ENCODE results near the gene EDEM3.

- PRO-cap = no peak
These were observed 115.1 kb downstream of the LAMC2 start for GRCh38 chr1:183301195-183301627.

DNA sequence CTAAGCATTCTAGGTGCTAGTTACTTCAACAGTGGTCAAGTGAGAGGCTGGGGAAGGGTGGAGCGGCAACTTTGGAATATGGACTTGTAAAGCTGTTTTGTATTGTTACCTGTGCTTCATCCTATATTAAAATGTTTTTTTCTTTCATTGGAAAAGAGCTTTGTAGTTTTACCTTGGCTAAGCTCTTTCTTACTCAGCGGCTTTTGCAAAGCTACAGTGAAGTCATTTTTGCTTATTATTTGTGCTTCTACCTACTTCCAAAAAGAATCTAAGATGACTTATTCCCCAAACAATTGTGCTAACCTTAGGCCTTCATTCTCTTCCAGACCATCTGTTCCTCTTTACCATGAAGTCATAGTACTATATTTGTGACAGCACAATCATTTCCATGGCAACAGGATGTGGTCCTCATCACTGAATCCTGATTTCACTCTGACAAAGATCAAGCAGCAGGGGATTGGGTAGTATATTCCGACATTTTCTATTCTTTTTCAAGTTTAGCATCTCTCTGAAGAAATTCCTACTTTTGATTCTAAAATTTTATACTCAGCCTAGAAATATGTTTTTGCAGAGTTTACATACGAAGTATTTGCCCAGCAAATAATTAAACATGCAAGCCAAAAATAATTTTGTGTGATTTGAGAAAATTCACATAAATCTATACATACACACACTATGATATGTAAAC lies 24.8 kb upstream of the NMNAT2 start:
- PRO-cap = no peak

GRCh38 chr1:183521430-183522087 lies 49.3 kb downstream of the SMG7 start:
- PRO-cap = no peak

GRCh38 chr1:183567495-183567928 lies 22.7 kb downstream of the NCF2 start:
- PRO-cap = no peak

DNA sequence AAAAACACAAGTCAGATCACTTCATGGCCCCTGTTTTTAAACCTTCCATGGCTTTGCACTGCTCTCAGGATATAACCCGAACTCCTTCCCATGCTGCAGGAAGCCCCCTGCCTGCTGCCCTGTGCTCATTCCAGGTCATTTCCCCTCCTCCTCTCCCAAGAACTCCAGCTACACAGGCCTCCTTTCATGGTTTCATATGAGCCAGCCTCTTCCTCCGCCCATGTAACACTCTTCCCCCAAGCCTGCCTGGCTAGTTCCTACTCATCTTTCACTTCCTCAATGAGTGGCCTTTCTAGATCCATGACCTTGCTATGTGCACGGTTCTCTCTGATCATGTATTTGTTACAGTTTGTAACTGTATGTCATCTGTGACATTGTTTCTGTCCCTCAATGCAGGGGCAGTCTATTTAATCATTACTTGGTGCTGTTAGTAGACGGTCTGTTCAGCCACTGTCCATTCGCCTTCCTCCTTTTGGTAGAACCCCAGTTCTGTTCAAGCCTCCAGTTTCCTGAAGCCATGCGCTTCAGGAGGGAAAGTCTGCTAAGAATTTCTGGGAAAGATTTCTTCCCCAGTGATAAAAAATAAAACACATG lies 3.2 kb upstream of the NCF2 start:
- PRO-cap = no peak

DNA sequence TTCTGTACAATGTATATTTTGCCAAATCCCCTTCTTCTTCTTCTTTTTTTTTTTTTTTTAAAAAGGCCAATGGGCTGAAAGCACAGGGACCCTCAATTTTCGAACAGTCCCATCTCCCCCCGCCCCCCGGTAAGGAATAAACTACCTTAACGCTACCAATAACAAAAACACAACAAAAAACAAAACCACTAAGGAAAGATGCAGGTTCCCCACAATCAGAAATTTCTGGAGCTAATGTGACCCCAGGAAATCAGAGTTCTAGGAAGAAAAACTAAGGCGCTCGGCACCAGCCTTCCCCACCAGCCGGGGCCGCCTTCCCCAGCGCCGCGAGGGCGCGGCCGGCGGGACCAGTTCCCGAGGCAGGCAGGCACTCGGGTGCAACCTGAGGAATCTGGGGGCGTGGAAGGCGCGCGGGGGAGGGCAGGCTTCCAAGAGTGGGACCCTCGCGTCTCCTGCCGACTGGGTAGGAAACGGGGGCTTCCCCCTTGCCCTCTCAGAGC lies 661 bp downstream of the ARPC5 start:
- PRO-cap = bidirectional peak, plus-strand start at position 350 of the sequence, minus-strand start at position 328 of the sequence

GRCh38 chr1:183652559-183652992 lies 540 bp downstream of the APOBEC4 start:
- PRO-cap = no peak

- PRO-cap = no peak
These were observed 62.2 kb downstream of the RGL1 start for GRCh38 chr1:183867029-183867531.

GRCh38 chr1:183904667-183905138 lies 99.8 kb downstream of the RGL1 start:
- PRO-cap = no peak

- PRO-cap = no peak
These were observed 105.2 kb downstream of the COLGALT2 start for GRCh38 chr1:183932222-183932858.

GRCh38 chr1:184143230-184143605 lies 91.7 kb downstream of the TSEN15 start:
- PRO-cap = no peak

- PRO-cap = bidirectional peak, plus-strand start at chr1:184152841, minus-strand start at chr1:184152552
These were observed 100.9 kb downstream of the TSEN15 start for GRCh38 chr1:184152132-184153035.

DNA sequence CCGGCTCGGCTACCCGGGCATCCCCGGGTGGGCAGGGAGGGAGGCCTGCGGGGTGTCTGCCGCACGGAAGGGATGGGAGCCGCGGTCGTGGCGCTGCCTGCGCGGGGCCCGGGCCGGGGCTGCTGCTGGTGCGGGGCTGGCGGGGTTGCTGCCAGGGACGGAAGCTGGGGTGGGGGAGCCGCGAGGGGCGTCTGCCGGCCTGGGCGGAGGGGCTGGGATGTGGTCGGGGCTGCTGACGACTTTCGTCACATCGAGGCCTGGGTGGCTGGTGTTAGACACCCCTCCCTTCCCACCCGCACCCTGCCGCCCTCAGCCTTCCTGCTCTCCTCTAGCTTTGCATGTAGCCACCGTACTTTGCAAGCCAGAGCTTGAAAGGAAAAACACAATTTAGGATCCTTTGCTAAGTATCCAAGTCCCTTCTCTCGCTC lies 610 bp downstream of the C1orf21 start:
- PRO-cap = no peak

- PRO-cap = unidirectional peak, minus-strand start at chr1:184754646; bidirectional peak, plus-strand start at chr1:184755194, minus-strand start at chr1:184754853
These were observed at the start of gene EDEM3 for GRCh38 chr1:184754485-184755534. EDEM3 (minus strand) TSS chr1:184754858.

DNA sequence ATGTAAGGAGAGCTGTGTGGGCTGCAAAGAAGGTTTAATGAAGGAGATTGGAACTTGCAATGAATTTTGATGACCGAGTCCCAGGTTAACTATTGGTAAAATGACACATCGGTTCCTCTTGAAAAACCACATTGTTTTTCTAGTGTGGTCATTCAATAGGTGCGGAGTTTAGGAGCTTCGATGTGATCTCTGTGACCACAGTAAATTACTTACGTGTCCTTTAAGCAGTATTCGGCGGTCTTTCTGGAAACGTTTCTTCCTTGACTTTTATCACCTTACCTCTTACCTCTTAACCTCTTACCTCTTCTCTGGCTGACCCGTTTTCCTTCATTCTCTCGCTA lies 1.0 kb upstream of the EDEM3 start:
- PRO-cap = no peak

GRCh38 chr1:185154960-185155639 lies 1.7 kb downstream of the TRMT1L start:
- PRO-cap = no peak

- PRO-cap = no peak
These were observed 23.3 kb downstream of the IVNS1ABP start for GRCh38 chr1:185293312-185294525.

- PRO-cap = no peak
These were observed 10.0 kb downstream of the IVNS1ABP start for GRCh38 chr1:185306767-185307695.

- PRO-cap = no peak
These were observed 166.5 kb upstream of the IVNS1ABP start for GRCh38 chr1:185483537-185484001.

GRCh38 chr1:185735349-185735966 lies 1.3 kb downstream of the HMCN1 start:
- PRO-cap = no peak